Left cardiac atrium (tissue), 1 donor: ENCODE measurements around the gene AK1.

DNA sequence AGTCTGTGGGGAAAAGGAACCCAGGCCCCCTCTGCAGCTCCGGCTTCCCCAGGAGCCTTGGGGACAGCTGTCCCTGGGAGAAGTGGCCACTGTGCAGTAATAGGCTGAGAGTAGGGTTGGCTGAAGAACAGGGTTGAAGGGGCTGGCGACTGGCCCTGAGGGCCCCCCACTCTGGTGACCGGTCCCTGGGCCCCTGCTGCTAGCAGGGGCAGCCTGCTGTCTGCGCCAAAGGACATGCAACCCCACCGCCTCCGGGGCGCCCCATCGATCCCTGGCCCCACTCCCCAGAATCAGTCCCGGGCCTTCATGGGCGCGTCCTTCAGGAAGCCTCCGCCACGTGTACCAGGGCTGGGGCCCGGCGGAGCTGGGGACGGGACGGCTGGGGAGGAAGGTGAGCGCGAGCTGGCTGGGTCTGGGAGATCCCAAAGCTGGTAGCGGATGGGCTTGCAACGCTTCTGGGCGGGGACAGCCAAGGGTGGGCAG is 816 bp downstream of the NIBAN2 start:
- PRO-cap = unidirectional peak, plus-strand start at position 345 of the sequence

- PRO-cap = unidirectional peak, minus-strand start at chr9:127608452; unidirectional peak, minus-strand start at chr9:127608499
These were observed 3.8 kb upstream of the STXBP1 start for GRCh38 chr9:127607953-127609022.

DNA sequence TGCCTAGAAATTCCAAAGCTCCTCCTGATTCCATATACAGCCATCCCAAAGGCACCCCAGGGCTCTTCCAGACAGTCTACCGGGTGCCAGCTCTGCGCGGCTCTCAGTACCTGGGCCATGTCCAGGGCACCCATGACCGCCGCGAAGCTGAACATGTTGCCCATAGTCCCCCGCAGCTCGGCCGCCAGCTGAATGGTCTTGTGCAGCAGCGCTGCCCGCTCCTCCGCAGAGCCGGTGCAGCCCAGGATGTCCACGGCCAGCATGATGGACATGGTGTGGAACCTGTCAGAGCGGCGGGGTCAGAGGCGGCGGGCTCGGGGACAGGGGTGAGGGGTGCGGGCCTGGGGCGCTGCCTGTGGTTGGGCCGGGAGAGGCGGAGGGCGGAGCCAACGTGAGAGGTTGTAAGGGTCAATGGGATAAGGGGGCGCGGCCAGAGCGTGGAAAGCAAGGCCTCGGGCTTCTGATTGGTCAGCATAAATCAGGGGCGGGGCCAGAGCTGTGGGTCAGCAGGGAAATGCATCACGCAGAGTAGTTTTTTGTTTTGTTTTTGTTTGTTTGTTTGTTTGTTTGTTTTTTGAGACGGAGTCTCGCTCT is 6.7 kb upstream of the TOR2A start:
- PRO-cap = no peak

DNA sequence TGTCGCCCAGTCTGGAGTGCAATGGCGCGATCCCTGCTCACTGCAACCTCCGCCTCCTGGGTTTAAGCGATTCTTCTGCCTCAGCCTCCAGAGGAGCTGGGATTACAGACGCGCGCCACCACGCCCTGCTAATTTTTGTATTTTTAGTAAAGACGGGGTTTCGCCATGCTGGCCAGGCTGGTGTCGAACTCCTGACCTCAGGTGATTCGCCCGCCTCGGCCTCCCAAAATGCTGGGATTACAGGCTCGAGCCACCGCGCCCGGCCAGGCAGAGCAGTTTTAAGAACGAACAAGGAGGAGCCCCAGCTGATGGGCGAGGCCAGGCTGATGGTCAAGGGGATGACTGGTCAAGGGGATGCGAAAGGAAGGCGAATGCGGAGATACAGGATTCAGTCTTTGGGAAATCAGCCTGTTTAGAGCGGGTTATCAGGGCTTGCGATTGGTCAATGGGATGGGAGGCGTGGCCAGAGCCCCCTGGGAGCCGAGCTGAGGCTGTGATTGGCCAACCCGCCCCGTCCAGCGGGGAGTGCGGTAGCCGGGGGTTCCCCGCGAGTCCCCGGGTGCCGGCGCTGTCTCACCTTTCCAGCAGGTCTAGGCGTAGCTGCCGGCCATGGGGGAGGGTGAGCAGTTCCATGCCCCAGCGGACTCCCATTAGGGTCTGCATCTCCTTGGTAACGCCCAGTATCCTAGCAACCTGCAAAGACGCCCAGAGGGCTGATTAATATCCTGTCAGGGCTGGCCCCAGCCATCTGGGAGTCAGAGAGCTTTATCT is 7.4 kb upstream of the TOR2A start:
- PRO-cap = no peak

- PRO-cap = bidirectional peak, plus-strand start at chr9:127764196, minus-strand start at chr9:127763931
These were observed 14.4 kb downstream of the SH2D3C start for GRCh38 chr9:127763662-127764769.

- PRO-cap = no peak
These were observed 3.7 kb downstream of the CDK9 start for GRCh38 chr9:127789573-127789931.

GRCh38 chr9:127859980-127860741 is 5.7 kb upstream of the ENG start:
- PRO-cap = no peak

GRCh38 chr9:127877555-127878021 is at the start of gene AK1:
Gene AK1 (minus strand): TSS chr9:127877675.
- PRO-cap = bidirectional peak, plus-strand start at chr9:127877794, minus-strand start at chr9:127877675

DNA sequence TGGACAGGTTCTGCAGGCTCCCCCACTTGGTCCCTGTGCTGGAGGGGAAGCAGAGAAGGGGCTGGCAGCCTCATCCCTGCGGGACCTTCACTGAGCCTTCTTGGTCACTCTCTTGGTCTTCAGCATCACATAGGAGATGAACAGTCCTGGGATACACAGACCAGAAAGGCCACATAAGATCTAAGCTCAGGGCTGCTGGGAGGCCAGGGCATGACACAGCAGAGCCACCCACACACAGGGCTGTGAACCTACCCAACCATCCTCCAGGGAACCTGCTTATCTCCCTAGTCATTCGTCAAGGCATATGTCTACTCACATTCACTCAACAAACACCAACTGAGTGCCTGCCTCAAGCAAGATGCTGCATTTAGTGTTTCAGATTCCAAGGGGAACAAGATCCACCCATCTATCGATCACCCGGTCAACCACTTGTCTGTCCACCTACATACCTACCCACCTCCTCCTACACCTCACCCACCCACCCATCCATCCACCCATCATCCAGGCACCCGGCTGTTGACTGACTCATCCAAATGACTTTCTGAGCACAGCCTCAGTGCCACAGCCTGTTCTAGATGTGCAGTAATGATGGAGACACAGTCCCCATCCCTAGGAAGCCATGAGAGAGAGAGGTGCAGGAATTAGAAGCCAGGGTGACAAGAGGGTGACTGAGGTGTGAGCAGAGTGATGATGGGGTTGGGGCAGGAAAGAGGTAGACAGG is 1.9 kb downstream of the DPM2 start:
- PRO-cap = no peak

DNA sequence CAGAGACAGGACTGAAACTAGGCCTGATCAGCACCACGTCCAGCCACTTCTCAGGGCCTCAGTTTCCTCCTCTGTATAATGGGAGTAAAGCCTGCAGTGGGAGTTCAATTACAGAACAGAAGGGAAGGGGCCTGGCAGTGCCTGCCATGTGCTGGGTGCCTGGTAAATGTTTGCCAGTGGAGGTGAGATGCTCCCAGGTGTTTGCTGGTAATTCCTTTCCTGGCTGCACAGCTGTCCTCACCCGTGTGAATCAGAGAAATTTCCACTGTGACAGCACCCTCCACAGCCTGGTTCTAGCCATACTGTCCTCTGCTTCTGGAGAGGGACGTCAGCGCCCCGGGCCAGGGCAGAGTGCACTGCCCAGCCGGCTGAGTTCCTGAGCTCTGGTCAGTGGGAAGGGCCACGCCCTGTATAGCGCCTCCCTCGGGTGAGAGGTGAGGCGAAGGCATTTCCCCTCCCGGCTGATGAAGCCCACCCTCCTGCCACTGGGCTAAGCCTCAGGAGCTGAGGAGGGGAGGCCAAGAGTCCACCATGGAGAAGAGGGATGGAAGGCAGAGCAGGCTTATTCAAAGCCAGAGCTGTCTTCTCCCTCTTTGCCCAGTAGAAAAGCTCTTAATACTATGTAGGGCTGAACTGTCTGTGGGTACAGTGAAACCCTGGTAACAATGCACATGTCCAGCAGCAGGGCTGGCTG is 14.4 kb upstream of the DPM2 start:
- PRO-cap = no peak

GRCh38 chr9:127970843-127972202 is 9.5 kb downstream of the EEIG1 start:
- PRO-cap = no peak

GRCh38 chr9:128007377-128008229 is 26.8 kb upstream of the EEIG1 start:
- PRO-cap = no peak

- PRO-cap = no peak
These were observed 40.9 kb downstream of the NAIF1 start for GRCh38 chr9:128026094-128026666.

DNA sequence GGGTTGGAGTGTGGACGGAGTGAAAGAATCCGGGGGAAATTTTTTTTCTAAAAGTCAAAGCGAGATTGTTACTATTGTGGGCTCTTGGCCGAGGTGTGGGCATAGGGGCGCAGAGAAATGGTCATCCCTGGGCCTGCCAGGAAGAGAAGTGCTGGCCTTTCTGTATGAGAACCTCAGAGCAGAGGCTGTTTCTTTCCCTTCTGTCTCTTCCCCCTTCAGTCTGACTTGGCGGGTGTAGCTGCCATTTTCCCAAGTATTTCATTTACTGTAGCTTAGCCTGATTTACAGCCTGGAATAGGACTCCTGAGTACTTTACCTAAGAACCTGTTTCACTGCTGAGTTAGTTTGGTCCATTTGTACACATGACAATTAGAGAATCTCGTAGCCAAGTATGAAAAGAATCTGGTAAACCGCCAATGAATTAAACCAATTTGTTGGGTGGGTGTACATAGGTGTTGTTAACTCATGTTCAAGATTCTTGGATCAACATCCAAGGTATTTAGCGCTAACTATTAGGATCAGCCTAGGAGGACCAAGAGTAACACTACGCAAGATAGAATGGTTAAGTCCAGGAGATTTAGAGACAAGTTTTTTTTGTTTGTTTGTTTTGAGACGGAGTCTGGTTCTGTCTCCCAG is 1.2 kb downstream of the SLC25A25 start:
- PRO-cap = no peak

DNA sequence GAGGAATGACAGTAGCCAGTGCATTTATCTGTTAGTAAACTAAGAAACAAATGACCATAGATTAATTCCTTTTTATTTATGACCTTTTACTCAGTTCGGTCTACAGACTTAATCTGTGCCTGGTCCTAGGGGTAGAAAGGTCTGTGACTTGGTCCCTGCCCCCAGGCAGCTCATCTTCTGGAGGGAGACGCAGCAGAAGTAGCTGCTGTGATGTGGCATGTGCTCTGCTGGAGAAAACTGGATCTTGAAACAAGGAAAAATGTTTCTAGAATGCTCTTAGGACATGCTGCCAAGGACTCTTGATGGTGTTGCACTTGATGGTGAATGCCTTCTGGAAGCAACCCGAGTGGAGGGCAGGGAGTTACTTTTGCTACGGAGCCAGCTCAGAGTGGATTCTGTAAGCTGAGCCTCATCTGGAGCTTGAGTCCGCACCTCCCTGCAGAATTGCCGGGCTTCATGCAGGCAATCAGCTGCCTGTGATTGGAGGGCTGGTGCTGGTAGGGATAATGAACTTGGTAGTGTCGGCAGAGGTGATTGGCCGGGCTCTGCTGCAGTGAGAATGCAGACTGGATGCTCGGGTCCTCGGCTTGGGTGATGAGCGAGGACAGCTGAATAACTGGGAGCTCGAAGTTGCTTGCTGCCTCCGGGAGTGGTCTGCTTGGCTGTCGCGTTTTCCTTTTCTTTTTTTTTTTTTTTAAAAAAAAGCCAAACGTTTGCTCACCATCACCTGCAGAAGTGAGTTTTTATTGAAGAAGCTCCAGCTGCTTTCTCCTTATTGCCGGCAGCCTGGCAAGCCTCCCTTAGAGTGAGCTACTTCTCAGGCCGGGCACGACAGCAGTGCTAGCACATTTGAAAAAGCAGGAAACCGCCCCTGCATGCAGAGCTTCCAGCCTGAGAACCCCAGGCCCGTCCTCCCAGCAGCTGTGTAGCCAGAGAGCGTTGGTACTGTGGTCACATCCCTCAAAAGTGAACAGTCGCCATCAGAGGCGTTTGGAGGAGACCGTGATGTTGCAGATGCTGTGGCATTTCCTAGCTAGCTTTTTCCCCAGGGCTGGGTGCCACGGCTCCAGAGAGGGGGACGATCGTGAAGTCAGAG is 23.2 kb downstream of the SLC25A25 start:
- PRO-cap = no peak

GRCh38 chr9:128107561-128108062 is 19.9 kb downstream of the PTGES2 start:
- PRO-cap = no peak

DNA sequence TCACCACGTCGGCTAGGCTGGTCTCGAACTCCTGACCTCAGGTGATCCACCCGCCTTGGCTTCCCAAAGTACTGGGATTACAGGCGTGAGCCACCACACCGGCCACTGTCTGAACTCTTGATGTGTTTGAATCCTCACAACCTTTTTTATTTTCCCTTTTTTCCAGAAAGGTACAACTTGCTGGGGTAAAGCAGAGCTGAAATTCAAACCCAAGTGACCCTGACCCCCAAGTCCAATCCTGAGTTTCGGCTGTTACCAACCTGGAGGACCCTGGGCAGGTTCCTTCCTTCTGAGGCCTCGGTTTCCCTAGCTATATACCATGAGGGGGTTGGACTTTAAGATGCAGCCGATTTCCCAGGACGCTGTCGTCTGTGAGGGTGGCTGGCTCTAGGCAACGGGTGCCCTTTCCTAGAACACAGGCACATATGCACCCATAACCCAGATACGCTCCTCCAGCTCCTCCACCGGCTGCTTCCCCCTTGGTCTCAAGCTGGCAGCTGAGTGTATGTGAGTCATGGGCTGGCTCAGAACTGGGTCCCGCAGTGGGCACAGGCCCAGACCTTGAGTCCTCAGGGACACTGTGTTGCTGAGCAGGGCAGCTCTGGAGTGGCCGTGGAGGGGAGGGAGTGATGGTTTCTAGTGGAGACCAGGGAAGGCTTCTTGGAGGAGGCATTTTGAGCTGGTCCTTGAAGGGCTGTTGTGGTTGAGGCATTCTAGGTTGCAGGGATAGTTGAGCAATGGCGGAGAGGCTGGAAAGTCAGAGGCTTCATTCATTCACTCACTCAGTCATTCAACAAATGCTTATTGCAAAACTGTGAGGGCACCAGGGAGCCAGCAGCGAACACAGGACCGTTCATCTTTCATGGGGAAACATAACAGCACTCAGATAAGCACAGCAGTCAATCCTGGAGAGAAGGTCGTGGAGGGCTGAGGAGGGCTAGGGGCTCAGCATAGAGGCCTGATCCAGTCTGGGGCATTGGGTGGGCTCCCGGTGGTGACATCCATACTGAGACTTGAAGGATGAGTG is 2.1 kb downstream of the BBLN start:
- PRO-cap = no peak

DNA sequence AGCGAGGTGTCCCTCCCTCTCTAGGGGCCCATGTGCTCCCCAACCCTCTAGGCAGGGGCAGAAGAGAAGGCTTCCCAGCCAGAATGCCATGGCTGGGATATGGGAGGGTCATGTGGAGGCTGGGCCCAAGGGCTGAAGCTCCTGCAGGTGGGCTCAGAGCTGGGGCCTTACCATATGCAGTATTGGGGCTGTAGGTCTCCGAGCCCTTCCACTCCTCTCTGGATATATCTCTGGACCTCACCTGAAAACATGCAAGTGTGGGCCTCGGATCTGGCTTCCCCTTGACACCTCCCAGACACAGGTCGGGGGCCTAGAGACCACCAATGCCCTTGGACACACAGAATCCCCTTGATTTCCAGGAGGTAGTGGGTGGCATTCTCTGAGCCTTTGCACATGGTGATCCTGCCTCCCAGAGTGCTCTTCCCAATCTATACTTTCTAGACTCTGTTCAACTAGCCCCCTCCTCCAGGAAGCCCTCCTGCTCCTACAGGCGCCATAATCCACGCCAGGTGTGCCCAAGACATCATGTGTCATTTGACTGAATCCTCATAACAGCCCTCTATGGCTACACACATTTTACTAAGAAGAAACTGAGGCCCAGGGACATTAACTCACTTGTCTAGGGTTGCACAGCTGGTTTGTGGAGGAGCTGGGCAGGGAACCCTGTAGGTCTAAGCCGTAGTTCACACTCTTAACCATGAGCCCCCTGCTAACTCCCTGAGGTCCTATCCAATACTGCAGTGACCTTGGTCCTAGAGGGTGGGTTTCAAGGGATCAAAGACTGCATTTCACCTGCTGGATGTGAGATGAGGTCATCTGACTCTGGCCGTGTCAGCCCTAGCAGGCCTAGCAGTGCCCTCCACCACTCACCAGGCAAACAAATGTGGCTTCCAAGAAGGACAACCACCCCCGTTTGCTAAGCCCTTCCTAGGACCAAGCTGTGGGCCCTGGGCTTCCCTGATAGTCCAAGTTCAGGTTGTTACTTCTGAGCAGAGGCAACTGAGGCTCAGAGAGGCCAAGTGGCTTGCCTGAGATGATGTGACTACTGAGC is 7.2 kb downstream of the BBLN start:
- PRO-cap = no peak

GRCh38 chr9:128254897-128255653 is 20.7 kb downstream of the GOLGA2 start:
- PRO-cap = no peak

DNA sequence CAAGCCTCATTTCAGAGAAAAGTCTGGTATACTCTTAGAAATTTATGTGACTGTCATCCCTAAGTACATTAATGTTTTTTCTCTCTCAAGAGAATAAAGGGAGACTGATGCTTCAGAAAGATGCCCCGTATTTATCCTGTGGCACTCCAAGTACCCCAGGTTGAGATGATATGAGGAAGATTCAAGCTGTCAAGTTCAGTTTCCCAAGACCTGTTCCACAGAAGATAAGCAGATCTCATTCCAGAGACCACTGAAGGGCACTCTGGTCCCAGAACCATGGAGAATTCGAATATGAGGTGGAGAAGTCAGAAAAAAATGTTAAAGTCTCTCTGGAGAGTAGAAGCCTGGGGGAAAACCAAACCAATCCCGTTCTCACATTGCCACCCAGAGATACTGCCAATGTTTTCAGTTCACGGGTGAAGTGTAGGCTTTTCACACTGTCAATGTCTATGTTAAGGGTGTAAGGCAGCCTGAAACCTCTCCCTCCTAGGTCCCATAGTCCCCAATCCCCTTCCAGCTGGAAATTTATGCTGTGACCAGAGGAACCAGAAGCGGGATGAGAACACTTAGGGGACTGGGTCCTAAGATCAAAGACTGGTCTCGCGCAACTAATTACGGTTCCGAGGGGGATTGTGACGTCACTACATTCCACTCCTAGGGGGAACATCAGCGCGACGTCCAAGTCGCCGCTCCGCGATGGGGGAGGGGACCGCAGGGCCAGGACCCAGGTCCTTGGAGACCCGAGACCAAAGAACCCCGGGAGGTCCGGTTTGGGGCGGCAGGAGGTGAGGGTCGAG is 897 bp downstream of the GOLGA2 start:
- PRO-cap = bidirectional peak, plus-strand start at position 646 of the sequence, minus-strand start at position 558 of the sequence